IMR-90 (cell line): ENCODE results near the gene CTAGE9.

DNA sequence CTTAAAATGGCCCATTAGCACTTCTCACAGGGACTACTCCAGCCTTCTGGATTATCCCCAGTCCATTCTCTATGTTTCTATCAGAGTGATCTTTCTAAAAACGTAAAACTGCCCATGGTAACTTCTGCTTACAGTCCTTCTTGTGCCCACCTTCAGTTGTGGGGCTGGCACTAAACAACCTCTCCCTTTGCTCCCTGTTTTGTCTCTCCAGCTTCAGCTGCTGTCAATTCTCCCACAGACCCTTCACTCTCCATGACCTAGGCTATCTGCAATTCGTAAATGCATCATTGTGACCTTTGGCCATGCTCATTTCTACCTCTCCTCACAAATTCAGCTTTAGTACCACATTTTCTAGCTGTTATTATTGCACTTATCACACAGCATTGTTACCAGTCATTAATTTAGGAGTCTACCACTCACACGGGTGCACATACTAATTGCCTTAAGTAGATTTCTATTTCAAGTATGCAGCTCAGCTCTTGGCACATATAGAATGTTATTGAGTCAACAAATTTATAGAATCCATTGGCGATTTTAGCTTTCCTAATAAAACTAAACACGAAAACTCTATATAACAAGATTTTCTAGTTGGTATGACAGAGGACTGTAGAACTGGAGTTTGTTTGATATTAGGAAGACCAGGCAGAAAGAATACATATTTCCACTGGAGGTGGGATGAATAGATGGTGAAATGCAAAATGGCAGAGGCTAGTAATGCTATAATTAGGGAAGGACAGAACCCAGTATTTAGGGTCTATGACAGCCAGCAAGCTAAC, 174.5 kb upstream of the THEMIS start:
- RRBS: no CpG with 5 or more reads among the region's 5 CpGs
CAGE:
- cytosol, long polyA plus RNA: no peak
- long polyA plus RNA: no peak
- nucleus, long polyA plus RNA: no peak

- RRBS: no CpG with 5 or more reads among the region's 5 CpGs
CAGE:
- cytosol, long polyA plus RNA: no peak
- long polyA plus RNA: no peak
- nucleus, long polyA plus RNA: no peak
These were observed 297.9 kb downstream of the PTPRK start for GRCh38 chr6:128222360-128222946.

GRCh38 chr6:128296003-128296539, 224.3 kb downstream of the PTPRK start:
- RRBS: no CpG with 5 or more reads among the region's 4 CpGs
CAGE:
- cytosol, long polyA plus RNA: no peak
- long polyA plus RNA: no peak
- nucleus, long polyA plus RNA: no peak

DNA sequence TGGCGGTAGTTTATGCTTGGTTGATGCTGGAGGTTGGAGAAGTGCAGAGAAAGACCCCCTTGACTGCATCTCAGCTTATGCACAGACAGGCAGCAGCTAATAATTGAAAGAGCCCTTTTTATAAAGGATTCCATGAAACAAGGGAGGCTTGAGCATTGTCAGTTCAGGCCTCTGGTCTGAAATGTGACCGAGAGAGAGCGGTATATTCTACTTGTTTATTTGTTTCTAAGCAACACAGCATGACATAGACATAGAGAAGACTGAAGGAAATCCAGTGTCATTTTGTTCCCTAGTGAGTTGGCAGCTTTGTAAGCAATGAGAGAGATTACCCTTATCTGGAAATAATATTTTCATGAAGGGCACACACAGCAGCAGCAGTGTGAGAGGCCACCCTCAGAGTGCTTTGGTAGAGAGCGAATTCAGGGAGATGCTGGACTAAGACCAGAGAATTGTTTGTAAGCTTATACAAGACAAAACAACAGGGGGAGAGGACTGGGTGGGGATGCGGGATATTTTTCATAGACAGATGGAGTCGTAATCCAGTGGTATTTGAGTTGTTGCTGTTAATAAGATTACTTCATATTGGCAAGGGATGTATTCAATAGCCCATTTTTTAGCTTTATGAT, 34.6 kb upstream of the LAMA2 start:
- RRBS: no CpG with 5 or more reads among the region's 6 CpGs
CAGE:
- cytosol, long polyA plus RNA: no peak
- long polyA plus RNA: no peak
- nucleus, long polyA plus RNA: no peak

DNA sequence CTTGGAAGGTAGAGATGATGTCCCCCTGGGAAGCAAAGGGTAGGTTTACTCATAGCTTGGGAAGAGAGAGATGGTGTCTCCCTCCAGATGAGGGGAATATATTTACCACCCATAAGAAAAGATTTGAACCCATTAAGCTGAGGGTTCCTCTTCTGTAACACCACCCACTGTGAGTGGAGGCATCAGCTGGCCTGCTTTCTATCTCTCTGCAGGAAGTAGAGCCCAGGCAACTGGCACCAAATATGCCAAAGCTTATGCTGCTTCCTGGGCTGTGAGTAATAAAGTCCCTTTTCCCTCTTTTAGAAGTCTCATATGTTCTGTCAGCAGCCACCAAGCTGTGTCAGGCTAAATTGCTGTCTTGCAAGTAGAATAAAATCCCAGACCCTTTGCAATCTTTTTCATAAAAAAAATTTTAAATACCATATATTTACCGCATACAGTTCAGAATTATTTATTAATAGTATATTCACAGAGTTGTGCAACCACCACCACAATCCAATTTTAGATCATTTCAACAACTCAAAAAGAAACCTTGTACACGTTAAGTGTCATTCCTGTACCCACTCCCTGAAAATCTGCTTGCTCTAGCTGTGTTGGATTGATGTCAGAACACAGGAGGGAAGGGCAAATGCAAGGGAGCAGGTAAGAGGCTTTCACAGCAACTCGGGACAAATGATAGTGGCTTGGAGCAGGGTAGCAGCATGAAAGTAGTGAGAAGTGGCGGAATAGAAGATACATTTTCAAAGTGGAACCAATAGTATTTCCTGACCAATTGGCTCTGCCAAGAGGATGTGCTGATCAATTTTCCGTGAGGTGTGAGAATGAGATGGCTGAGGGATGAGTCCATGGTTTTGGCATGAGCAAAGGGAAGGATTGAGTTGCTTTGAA, 241.6 kb downstream of the LAMA2 start:
- RRBS: no CpG with 5 or more reads among the region's 5 CpGs
CAGE:
- cytosol, long polyA plus RNA: no peak
- long polyA plus RNA: no peak
- nucleus, long polyA plus RNA: no peak

CAGE:
- cytosol, long polyA plus RNA: no peak
- long polyA plus RNA: no peak
- nucleus, long polyA plus RNA: no peak
These were observed 247.2 kb downstream of the LAMA2 start for GRCh38 chr6:129130184-129130554.

- RRBS: no CpG with 5 or more reads among the region's 5 CpGs
CAGE:
- cytosol, long polyA plus RNA: no peak
- long polyA plus RNA: no peak
- nucleus, long polyA plus RNA: no peak
These were observed 63.3 kb downstream of the ARHGAP18 start for GRCh38 chr6:129646575-129647111.

GRCh38 chr6:129659775-129660449, 50.1 kb downstream of the ARHGAP18 start:
- RRBS: no CpG with 5 or more reads among the region's 10 CpGs
CAGE:
- cytosol, long polyA plus RNA: no peak
- long polyA plus RNA: no peak
- nucleus, long polyA plus RNA: no peak

GRCh38 chr6:129661648-129662296, 48.2 kb downstream of the ARHGAP18 start:
- RRBS: no CpG with 5 or more reads among the region's 6 CpGs
CAGE:
- cytosol, long polyA plus RNA: no peak
- long polyA plus RNA: no peak
- nucleus, long polyA plus RNA: no peak

- RRBS: no CpG with 5 or more reads among the region's 10 CpGs
CAGE:
- cytosol, long polyA plus RNA: no peak
- long polyA plus RNA: no peak
- nucleus, long polyA plus RNA: no peak
These were observed 2.0 kb downstream of the EPB41L2 start for GRCh38 chr6:131061004-131061484.

DNA sequence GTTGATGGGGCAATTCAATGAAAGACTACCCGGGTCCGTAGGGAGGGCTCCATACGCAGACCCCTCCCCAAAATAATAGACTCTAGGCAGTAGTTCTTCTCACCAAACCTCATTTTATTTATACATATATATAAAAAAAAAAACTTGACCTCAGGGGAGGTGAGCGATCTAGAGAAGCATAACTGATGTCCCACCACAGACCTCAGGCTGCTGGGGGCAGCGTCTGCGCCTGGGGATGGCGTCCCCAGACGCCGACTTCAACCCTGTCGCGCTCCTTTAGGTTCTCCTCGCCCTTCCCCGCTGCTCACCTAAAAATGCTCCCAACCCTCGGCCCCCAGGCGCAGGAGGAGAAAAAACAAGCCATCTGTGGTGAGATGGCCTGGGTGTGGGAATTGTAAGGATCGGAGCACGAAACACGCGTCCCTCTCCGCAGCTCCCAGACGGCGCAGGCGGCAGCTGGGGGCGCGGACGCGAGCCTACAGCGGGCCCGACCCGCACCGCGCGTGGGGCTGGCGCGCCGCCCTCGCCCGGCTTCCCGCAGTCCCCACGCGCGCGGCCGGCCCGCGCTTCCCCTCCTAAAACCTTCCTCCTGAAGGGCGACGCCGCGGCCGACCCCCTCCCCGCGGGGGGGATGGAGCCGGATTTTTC, 849 bp downstream of the EPB41L2 start:
- RRBS: 1% methylated on average over 8 of the region's 54 CpGs
CAGE:
- cytosol, long polyA plus RNA: no peak
- long polyA plus RNA: no peak
- nucleus, long polyA plus RNA: no peak

DNA sequence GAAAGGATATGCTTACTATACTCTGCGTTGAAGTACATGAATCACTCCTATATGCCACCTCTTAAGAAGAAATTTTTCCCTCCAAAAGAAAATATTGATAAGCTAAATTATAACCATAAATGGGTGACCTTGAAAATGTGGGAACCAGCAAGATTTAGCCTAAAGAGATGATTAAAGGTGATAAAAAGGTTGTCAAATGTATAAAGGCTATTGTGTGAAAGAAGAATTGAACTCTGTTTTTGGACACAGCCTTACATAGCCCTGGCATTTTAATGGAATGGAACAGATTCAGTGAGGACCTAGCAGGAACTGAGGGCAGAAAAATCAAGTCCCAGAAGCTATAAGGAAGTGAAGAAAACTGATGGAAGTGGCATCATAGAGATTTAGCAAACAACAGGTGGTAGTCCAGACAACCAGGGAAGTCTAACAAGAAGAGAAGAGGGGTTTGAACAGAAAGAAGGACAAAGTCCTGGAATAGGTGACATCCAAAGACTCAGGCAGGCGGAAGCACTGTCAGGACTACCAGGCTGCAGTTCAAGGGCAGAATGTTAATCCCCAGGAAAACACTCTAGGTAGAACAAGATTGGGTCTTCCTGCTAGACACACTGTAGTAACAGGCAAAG, 1.9 kb upstream of the EPB41L2 start:
- RRBS: no CpG with 5 or more reads among the region's 2 CpGs
CAGE:
- cytosol, long polyA plus RNA: no peak
- long polyA plus RNA: no peak
- nucleus, long polyA plus RNA: no peak

DNA sequence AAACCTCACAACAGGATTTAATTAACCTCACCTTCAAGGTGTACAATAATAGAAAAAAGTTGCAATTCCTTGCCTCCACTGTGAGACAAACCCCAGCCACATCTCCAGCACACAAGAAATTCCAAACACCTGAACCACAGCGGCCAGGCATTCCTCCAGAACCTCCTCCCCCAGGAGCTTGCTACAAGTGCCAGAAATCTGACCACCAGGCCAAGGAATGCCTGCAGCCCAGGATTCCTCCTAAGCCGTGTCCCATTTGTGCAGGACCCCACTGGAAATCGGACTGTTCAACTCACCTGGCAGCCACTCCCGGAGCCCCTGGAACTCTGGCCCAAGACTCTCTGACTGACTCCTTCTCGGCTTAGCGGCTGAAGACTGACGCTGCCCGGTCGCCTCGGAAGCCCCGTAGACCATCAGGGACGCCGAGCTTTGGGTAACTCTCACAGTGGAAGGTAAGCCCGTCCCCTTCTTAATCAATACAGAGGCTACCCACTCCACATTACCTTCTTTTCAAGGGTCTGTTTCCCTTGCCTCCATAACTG, 190.3 kb downstream of the AKAP7 start:
- RRBS: 90% methylated on average over 4 of the region's 14 CpGs
CAGE:
- cytosol, long polyA plus RNA: no peak
- long polyA plus RNA: no peak
- nucleus, long polyA plus RNA: no peak

GRCh38 chr6:131530922-131531299, 42.1 kb upstream of the ARG1 start:
- RRBS: no CpG with 5 or more reads among the region's 5 CpGs
CAGE:
- cytosol, long polyA plus RNA: no peak
- long polyA plus RNA: no peak
- nucleus, long polyA plus RNA: no peak

- RRBS: no CpG with 5 or more reads among the region's 8 CpGs
CAGE:
- cytosol, long polyA plus RNA: no peak
- long polyA plus RNA: no peak
- nucleus, long polyA plus RNA: no peak
These were observed 1.7 kb upstream of the ENPP3 start for GRCh38 chr6:131635333-131635804.

GRCh38 chr6:131710823-131711300, at the start of gene CTAGE9:
Gene CTAGE9, minus strand, starts transcription at chr6:131711017.
- RRBS: no CpG with 5 or more reads among the region's 20 CpGs
CAGE:
- cytosol, long polyA plus RNA: no peak
- long polyA plus RNA: no peak
- nucleus, long polyA plus RNA: no peak

GRCh38 chr6:131849135-131849653, 41.4 kb downstream of the ENPP1 start:
- RRBS: no CpG with 5 or more reads among the region's 2 CpGs
CAGE:
- cytosol, long polyA plus RNA: no peak
- long polyA plus RNA: no peak
- nucleus, long polyA plus RNA: no peak

DNA sequence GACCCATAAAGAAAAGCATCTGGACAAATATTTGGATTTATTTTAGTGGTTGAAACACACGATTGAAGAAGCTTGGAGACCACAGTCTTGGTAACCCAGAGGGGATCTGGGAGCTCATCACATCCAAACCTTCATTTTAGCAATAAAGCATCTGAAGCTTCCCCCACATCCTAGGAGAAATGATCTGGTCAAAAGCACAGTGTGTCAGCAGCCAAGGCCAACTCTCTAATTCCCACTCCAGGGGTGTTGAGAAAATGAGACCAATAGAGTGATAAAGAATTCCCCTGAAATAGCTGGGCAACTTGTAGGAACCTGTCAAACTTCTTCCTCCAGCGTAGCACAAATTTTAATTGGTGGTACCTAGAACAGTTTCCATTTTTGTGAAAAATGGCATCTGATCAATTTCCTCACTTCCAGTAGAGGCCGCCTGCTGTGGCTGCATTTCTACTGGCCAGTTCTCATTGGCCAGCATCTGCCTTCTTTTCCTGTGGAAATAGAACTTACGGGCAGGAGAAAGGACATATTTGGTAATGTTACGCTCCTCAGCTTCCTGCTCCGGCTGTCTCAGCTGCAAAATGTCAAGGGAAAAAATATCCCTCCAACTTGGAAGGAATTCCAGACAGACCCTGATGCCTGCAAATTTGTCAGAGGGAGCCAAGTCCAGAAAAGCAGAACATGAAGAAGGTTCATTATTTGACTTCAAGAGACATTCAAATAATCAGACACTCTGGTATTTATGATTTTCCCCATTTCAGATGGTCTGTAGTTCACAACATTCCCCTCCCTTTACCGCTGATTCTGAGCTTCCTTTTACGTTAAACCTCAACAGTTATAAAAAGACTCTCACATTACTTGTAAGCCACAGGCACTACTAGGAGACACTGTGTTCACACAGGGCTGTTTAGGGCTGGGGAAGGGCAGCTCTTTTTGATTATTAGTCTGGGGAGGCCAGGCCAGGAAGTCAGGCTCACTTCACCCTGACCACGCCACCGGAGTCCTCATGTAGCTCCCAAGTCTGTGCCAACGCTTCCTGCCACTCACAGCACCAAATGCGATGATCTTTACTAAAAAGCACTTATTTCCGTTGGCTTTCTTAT, 179.4 kb upstream of the CCN2 start:
- RRBS: no CpG with 5 or more reads among the region's 13 CpGs
CAGE:
- cytosol, long polyA plus RNA: no peak
- long polyA plus RNA: no peak
- nucleus, long polyA plus RNA: no peak

DNA sequence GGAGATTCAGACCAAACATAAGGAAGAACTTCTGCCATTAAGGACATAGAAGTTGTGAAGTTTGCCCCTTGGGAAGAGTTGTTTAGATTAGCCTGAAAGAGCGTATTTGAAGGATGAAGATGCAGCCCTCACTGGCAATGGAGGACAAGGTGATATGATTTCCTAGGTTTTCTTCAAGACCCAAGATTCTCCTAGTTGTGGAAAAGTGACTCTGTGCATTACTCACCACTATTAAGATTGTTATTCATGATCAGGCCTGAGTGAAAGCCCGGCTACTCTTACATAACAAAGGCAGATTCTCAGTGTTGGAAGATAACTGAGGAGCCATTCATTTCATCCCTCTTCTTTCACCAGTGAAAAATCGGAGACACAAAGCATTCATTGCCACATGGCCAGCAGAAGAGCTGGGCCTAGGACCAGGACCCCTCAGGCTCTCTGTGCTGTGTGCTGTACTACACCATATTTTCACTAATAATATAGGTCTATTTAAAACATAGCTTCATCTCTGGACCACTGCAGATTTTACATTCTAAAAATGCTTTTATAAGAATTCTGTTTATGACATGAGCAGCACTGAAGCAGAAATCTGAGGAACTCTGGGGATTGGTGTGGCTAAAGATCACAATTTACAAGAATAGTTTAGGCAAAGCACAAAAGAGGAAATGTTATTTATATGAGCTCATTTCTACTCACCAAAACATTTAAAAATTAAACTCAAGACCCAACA, 181.8 kb upstream of the CCN2 start:
- RRBS: no CpG with 5 or more reads among the region's 3 CpGs
CAGE:
- cytosol, long polyA plus RNA: no peak
- long polyA plus RNA: no peak
- nucleus, long polyA plus RNA: no peak

DNA sequence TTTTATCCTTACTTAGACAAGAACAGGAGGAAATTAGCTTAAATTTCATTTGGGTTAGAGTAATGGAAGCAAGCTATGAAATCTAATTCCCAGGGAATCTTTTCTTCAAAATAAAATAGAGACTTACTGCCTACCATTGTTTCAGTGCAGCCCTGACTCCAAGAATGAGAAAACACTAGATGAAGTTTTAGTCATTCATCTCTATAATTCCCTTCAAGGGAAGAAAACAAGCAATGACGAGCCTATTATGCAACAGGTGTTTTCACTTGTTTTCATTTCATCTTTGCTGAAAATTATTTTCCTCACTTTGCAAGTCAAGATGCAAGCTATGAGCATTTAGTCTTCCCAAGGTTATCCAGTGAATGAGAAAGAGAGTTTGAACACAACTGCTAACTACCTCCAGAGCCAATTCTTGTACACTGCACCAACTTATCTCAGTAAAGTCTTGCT, 37.1 kb downstream of the MOXD1 start:
- RRBS: no CpG with 5 or more reads among the region's 1 CpG
CAGE:
- cytosol, long polyA plus RNA: no peak
- long polyA plus RNA: no peak
- nucleus, long polyA plus RNA: no peak